ENCODE results near the genes RNPEP and TMEM183A.

GRCh38 chr1:201982433-201982824 is at the start of gene RNPEP:
Gene RNPEP, plus strand, starts transcription at chr1:201982648.
- PRO-cap = bidirectional peak, plus-strand start at chr1:201982683, minus-strand start at chr1:201982740
- RAMPAGE, long total RNA = no peak

- PRO-cap = bidirectional peak, plus-strand start at chr1:201983313, minus-strand start at chr1:201983377
- RAMPAGE, long total RNA = no peak
Observed at GRCh38 chr1:201982825-201983945, 737 bp downstream of the RNPEP start.

GRCh38 chr1:202007834-202008598 is 2.4 kb upstream of the ELF3 start:
- PRO-cap = bidirectional peak, plus-strand start at chr1:202008337, minus-strand start at chr1:202008279
- RAMPAGE, long total RNA = no peak

DNA sequence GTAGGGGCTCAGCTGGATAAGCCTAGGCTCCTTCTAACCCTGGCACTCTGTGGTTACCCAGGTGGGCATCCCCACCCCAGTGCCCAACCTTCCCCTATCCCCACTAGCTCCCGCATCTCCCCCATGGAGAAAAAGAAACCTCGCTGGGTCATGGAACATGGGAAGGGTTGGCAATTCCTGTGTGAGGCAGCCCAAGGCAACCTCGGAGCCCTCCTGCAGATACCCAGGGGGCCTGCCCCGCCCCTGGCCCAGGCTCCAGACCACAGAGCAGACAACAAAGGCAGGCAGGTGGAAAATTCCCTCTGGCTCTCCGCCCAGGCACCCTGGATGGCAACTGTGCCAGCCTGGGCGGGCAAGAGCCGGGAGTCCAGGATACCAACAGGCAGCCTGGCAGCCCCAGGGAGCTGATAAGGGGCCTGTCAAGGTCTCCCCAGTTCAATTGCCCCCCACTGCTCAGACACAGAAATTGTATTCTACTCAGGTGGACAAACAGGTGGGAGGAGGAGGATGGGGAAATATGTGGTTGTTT is 15.5 kb upstream of the GPR37L1 start:
- PRO-cap = no peak
- RAMPAGE, long total RNA = no peak

GRCh38 chr1:202131854-202133036 is 9.5 kb downstream of the GPR37L1 start:
- PRO-cap = no peak
- RAMPAGE, long total RNA = no peak

DNA sequence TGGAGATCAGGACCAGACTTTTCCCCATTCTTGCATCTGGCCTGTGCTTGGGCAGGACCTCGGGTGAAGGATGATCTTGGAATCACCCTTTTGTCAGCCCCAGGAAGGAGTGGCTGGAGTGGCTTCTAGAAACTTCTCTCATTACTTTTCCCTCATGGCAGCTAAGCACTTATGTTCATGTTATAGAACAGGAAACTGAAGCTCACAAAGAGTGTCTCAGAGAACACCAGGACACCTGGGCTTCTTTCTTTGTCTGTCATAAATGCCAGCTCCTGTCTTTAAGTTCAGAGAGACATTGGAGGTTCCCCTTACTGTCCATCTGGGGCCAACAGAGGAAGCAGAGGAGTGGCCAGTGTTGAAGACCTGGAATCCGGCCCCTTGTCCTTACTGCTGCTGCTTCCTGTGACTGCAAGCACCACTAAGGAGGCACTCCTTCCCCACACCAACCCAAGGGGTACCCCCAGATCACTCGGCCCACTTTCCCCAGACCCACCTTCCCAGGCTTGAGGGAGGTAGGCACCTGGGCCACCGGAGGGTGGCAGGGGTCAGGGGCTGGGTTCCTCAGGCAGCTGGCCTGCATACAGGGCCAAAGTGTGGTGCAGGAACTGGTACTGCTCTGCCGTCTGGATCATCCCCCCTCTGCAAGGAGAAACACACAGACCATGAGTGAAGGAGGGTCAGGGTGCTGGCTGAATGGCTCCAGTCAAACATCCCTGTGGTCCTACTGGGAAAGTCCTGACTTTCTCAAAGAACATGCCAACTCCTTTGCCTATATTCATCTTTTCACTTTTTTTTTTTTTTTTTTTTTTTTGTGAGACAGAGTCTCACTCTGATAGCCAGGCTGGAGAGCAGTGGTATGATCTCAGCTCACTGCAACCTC is 3.8 kb upstream of the ARL8A start:
- PRO-cap = no peak
- RAMPAGE, long total RNA = no peak

DNA sequence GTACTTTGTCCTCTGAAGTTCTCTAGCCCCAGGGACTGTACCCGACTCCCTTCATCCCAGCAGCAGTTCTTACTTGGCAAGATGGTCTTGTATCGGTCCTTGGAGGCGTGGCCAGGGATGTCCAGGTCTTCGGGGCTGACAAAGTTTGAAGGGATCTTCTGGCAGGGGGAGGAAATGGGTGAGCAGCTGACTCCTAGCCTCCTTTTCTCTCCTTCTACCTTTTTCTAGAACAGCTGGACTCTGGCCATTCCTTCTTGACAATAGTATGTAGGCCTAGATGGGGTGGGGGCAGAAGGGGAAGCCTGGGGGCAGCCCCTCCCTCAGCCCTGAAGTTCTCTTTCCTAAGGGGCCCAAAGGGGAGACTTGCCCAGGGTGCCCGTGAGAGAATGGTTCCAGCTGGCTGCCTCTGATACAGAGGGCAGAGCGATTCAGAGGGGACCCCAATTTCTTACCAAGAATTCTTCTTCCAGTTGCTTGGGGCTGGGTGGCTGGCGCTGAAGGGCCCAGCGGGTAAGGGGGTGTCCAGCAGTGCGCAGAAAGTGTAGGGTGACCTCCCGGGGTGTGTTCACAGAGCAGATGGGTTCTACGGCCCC is 2.6 kb downstream of the PTPN7 start:
- PRO-cap = no peak
- RAMPAGE, long total RNA = no peak

- PRO-cap = no peak
- RAMPAGE, long total RNA = no peak
Observed at GRCh38 chr1:202178906-202179848, 14.4 kb upstream of the LGR6 start.

GRCh38 chr1:202492915-202493338 is 144.4 kb downstream of the PPP1R12B start:
- PRO-cap = no peak
- RAMPAGE, long total RNA = no peak

GRCh38 chr1:202507489-202507977 is 159.0 kb downstream of the PPP1R12B start:
- PRO-cap = no peak
- RAMPAGE, long total RNA = no peak

GRCh38 chr1:202576292-202576640 is 134.0 kb downstream of the SYT2 start:
- PRO-cap = no peak
- RAMPAGE, long total RNA = no peak

GRCh38 chr1:202588993-202590134 is 120.9 kb downstream of the SYT2 start:
- PRO-cap = bidirectional peak, plus-strand start at chr1:202589491, minus-strand start at chr1:202589314
- RAMPAGE, long total RNA = no peak

DNA sequence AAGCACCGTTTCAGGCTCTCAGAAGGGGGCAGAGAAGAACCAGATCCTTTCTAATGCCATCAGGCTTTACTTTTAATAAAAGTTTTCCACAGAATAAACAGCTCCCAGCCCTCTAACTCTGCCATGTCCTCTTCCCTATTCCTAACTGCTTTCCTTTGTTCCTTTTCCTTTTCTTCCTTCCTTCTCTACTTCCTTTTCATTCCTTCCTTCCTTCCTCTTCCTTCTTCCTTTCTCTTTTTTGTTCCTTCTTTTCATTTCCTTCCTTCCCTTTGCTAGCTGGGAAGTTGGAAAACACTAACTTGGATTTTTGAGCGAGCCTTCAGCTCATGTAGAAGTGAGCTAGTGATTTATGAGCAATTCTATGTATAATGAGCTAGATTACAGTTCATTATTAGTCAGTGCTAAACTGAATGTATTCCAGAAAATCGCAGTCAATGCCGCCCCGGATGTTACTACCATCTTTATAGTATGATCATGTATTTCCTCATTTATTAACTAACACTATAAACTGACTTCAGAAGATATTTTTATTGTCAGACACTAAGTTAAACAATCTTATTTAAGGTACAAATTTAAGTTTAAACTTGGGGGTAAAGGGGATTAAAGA is 46.1 kb downstream of the KDM5B start:
- PRO-cap = no peak
- RAMPAGE, long total RNA = no peak

GRCh38 chr1:202810390-202811044 is 2.3 kb upstream of the KDM5B start:
- PRO-cap = bidirectional peak, plus-strand start at chr1:202810658, minus-strand start at chr1:202810597; bidirectional peak, plus-strand start at chr1:202810954, minus-strand start at chr1:202811108
- RAMPAGE, long total RNA = no peak

GRCh38 chr1:202857967-202858292 is 31.0 kb downstream of the RABIF start:
- PRO-cap = no peak
- RAMPAGE, long total RNA = no peak

- PRO-cap = no peak
- RAMPAGE, long total RNA = no peak
Observed at GRCh38 chr1:202858293-202858836, 30.6 kb downstream of the RABIF start.

- PRO-cap = no peak
- RAMPAGE, long total RNA = no peak
Observed at GRCh38 chr1:202950948-202951212, 7.2 kb downstream of the ADIPOR1 start.

GRCh38 chr1:203007057-203008118 is at the start of gene TMEM183A:
Gene TMEM183A, plus strand, starts transcription at chr1:203007374.
- PRO-cap = bidirectional peak, plus-strand start at chr1:203007392, minus-strand start at chr1:203007236; bidirectional peak, plus-strand start at chr1:203007712, minus-strand start at chr1:203007820
- RAMPAGE, long total RNA = start-site peak on the plus strand at chr1:203007386-203007401, 379 and 58 reads in 2 replicates; start-site peak on the plus strand at chr1:203007770-203007790, 86 and 24 reads in 2 replicates

DNA sequence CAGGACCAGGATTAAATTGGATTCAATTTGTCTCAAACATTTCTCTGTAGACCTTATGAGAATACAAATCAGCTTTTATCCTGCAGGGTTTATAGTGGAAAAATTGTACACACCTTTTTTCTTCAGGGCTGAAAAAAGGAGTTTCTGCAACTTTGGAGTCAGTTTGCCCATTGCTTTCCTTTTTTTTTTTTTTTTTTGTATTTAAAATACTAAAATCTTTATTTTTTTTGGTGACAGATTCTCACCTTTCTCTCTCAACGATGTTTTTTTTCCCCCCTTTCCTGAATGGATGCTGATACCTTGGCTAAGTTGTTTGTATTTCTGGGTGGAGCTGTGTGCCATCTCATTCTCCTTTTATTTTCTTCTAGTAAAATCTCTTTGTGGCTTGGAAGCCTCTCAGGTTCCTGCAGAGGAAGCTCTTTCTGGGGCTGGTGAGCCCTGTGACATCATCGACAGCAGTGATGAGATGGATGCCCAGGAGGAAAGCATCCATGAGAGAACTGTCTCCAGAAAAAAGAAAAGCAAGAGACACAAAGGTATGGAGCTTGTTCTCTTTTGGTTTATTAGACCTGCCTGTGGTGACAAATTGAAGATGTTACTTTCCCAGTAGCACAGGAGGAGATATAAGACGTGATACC is 1.2 kb downstream of the TMEM183A start:
- PRO-cap = no peak
- RAMPAGE, long total RNA = no peak

DNA sequence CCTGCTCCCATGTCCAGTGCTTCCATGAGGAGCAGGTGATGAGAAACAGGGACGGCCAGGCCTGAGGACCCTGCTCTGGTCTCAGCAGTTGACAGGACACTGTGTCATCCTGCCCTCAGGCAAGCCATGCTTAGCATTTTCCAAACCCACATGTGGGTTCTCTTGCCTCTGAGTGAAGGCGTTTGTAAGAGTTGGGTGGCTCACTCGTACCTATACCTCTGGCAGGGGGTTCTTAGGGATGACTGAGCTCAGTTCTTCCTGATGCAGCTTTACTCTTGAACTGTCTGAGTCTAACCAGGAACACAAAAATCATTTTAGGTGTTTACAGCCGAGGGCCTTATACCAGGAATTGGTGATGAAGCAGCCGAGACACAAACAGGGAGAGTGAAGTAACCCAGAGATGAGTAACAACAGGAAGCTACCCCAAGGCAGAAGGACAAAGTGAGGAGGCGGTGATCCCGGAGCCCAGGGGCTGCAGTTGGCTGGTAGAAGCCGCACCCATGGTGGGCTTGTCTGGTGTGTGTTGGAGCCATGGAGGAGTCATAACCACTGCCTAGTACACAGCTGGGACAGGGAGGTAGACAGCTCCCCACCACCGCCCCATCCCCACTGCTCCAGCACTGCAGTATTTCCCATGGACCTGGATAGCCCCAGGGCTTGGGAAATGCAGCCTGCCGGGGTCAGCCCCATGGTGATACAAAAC is 21.4 kb downstream of the MYBPH start:
- PRO-cap = no peak
- RAMPAGE, long total RNA = no peak

All from GM23338 (cell line).